Tibial nerve (tissue), 3 donors: ENCODE measurements around a stretch of chr1.

DNA sequence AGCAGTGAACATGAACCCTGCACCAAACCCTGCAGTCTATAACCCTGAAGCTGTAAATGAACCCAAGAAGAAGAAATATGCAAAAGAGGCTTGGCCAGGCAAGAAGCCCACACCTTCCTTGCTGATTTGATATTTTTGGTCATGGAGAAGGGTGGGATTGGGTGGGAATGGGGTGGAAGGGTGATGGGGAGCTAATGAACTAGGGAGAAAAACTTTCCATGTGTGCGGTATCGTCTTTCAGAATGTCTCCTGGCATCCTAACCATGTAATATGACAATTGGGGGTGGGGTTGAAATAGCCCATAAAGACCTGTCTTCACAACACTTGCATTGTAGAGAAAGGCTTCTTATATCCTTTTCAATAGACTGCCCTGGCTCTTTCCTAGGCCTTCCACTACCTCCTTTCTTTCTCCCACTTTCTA, 19.7 kb downstream of the PPP1R8 start:
- PRO-cap = no peak
- RAMPAGE, long total RNA, 3 experiments = no peak in any of the 3 experiments

GRCh38 chr1:27885424-27886095, 13.2 kb downstream of the THEMIS2 start:
- PRO-cap = no peak
- RAMPAGE, long total RNA, 3 experiments = no peak in any of the 3 experiments

DNA sequence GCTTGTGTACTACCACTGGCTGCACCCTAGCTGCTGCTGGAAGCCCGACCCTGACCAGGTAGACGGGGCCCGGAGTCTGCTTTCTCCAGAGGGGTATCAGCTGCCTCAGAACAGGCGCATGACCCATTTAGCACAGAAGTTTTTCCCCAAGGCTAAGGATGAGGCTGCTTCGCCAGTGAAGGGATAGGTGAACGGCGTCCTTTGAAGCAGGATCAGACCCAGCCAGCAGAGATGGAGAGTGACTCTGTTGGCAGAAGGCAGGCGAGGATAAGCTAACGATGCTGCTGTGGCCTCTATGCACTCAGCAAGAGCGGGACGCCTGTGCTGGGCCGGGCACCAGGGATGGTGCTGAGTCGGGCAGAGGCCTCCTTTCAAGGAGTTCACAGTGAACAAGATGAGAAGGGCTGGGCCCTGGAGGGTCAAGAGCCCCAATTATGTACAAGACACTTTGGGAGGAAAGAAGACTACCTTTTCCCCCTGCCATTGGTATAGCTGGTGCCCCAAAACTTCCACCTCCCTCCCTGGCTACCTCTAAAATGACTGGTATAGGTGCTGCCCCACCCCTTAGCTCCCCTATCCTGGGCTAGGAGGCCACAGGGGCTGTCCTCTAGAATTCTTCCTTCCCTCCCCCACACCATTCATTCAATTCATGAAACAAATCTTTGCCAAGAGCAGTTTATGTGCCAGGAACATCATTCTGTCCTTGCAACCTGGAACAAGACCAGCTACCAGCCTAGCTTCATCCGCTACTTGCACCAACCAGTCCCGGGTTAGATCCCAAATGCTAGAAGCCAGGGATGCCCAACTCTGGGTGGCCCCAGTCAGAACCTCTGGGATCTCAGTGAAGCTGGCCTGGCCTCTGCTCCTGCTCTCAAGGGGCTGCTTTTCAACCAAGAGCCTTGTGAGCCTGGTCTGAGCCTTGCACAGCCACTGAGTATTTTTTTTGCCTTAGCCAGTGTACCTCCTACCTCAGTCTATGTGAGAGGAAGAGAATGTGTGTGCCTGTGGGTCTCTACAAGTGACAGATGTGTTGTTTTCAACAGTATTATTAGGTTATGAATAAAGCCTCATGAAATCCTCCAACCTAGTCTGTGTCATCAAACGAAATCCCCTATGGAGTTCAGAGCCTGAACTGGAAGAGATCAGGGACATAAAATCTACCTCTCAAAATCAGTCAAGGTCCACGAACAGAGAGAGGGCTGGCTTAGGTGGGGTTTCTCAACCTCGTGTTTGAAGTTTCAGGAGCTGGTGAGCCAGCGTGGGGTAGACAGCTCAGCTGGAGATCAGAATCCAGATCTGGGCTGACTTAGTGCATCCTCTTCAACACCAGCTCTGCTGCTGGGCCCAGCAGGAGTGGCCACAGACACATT, 7.7 kb downstream of the XKR8 start:
- PRO-cap = no peak
- RAMPAGE, long total RNA, 3 experiments = no peak in any of the 3 experiments

DNA sequence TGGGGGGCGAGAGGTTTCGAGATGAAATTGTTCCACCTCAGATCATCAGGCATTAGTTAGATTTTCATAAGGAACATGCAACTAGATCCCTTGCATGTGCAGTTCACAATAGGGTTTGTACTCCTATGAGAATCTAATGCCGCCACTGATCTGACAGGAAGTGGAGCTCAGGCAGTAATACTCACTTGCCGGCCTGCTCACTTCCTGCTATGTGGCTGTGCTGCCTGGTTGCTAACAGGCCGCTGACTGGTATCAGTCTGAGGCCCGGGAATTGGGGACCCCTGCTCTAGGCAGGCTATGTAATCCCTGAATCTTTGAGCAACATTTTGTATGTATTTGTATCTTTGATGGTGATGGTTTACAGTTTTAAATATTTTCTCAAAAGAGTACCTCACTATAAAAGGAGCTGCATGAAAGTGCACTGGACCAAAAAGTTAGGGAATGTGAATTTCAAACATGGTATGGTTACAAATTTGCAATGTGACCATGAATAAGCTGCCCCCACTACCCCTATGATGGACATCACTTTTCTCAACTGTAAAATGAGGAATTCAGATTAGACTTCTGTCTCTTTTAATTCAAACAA, 32.6 kb downstream of the XKR8 start:
- PRO-cap = no peak
- RAMPAGE, long total RNA, 3 experiments = no peak in any of the 3 experiments

DNA sequence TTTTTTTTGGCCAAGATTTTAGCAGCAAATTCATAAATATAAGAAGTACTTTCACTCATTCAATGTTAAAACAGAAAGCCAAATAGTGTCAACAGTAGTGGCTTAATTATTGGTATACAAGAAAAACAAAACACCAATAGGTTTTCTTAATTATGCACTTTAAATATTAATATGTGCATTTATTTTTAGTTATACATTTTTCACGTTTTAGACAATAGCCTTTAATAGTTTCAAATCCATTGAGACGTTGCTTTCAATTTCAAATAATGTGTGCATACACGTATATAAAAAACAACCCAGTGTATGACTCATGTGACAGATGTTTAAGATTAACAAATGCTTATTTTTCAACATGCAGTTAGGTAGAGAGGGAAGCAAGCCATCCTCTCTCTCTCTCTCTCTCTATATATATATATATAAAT, 24.4 kb downstream of the EYA3 start:
- PRO-cap = no peak
- RAMPAGE, long total RNA, 3 experiments = no peak in any of the 3 experiments

DNA sequence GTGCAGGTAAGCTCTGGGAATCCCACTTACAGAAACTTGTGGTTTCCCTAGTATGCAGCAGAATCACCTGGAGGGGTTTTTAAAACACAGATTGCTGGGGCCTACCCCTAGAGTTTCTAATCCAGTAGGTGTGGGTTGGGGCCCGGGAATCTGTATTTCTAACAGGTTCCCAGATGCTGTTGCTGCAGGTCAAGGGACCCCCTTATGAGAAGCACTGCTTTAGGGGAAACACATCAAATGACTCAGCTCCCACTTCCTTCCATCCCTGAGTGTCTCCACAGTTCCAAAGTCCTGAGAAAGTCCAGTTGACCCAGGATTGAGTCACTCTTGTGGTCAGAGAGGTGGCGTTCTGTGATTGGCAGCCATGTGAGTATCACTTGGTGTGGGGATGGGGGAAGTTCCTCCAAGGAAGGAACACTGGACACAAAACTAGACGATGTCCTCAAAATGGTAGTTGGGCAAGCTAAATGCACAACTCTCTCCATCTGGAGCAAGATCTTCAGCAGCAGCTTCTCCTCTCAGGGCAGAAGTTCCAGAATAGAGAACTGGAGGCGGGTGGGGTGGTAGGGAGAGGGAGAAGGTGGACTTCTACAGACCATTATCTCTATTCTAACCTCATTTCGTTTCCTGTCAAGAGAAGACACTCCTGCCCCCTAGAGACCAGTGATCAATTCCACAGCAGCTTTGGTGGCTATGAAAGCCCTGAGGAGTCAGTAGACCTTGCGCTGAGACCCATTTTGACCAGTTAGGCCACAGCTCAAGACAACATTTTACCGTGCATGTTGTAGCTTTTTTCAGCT, 24.4 kb upstream of the EYA3 start:
- PRO-cap = no peak
- RAMPAGE, long total RNA, 3 experiments = no peak in any of the 3 experiments

- PRO-cap = no peak
- RAMPAGE, long total RNA, 3 experiments = no peak in any of the 3 experiments
Measured at GRCh38 chr1:28135292-28136148, 41.0 kb downstream of the PTAFR start.

DNA sequence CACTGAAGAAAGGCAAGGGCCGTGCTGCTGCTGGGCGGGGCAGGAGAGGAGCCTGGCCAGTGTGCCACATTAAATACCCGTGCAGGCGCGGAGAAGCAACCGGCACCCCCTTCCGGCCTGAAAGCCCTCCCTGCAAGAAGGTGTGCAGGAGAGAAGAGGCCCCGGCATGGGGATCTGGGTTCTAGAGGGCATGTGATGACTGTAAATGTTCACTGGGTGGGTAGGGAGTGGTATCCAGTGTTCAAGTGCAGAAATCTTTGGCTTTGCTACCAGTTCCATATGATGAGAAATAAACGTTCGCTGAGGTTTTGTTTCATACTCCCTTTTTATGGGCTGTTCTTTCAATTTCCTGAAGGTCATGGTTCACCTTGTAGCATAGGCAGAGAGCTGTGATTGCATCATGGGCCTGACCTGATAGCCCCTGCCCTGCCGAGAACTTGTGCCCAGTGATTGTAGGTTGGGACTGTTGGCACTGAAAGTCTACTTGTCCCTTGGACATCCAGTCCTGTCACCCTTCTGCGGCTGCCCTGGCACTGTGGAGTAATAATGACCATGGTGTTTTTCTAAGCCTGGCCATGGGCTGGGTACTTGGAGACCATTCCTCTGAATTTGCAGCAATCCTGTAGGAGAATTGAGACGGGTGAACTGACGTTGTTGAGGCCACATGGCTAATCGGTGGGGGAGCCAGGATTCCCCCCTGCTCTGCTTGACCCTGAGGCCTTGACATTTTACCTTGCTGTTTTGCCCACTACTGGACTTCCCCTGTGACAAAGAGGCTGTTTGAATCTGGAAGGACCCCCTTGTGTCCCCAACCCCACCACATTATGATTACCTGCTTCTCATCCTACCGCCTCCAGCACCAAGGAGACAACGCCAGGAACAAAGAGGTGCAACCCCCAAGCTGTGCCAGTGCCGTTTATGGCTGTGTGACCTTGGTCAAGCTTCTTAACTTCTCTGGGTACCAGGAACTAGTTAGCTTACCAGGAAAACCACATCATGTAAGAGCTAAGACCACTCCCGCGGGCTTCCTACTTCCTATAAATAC, 23.2 kb downstream of the SESN2 start:
- PRO-cap = no peak
- RAMPAGE, long total RNA, 3 experiments = no peak in any of the 3 experiments

GRCh38 chr1:28642277-28642642, 607 bp downstream of the TAF12 start:
- PRO-cap = no peak
- RAMPAGE, long total RNA, 3 experiments = no peak in any of the 3 experiments

DNA sequence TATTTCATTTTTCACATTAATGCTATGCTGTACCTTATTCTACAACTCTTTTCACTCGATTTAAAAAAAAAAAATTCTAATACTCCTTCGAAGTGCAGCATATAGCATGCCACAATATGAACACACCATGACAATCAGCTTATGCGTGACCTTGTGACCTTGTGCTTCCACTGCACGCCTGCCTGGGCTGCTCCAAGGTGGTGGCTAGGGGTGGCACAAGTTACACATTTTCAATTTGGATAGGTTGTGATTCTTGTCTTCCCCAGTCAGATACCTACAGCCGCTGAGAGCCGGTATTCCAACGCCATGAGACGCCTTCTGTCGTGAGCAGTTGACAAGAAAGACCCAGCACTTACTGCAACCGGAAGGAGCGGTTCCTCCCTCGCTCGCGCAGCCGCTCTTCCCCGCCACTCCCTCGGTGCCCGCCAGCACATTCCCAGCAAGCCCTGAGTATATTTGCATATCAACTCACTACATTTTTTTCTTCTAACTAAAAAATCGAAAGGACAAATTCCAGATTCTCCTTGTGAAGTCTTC, 5.1 kb upstream of the TAF12 start:
- PRO-cap = bidirectional peak, plus-strand start outside the sequence, minus-strand start at position 406 of the sequence
- RAMPAGE, long total RNA, 3 experiments = no peak in any of the 3 experiments

DNA sequence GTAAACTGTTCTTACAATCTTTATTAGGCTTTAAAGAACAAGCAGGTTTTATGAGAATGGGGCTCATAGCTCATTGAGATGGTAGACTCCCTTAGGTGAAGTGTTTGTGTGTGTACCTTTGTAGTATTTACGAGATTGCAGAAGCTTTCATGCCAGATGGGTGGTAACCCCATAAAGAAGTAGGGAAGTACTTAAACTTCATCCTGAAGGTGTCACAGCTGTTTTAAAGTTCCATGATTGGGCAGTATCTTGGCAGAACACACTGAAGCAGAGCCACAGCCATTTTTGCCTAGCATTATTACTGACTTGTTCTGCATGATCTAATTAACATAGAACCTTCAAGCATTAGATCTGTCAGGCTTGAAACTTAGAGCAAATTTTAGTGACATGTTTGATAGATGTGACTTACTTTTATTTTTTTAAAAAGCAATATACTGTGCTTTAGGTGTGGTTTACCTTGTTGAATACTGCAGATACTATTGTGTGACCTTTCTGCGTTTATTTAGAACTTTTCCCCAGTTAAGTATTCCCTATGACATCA, 11.6 kb downstream of the YTHDF2 start:
- PRO-cap = no peak
- RAMPAGE, long total RNA, 3 experiments = no peak in any of the 3 experiments

GRCh38 chr1:28887319-28888685, 26.6 kb upstream of the EPB41 start:
- PRO-cap = no peak
- RAMPAGE, long total RNA, 3 experiments = no peak in any of the 3 experiments

DNA sequence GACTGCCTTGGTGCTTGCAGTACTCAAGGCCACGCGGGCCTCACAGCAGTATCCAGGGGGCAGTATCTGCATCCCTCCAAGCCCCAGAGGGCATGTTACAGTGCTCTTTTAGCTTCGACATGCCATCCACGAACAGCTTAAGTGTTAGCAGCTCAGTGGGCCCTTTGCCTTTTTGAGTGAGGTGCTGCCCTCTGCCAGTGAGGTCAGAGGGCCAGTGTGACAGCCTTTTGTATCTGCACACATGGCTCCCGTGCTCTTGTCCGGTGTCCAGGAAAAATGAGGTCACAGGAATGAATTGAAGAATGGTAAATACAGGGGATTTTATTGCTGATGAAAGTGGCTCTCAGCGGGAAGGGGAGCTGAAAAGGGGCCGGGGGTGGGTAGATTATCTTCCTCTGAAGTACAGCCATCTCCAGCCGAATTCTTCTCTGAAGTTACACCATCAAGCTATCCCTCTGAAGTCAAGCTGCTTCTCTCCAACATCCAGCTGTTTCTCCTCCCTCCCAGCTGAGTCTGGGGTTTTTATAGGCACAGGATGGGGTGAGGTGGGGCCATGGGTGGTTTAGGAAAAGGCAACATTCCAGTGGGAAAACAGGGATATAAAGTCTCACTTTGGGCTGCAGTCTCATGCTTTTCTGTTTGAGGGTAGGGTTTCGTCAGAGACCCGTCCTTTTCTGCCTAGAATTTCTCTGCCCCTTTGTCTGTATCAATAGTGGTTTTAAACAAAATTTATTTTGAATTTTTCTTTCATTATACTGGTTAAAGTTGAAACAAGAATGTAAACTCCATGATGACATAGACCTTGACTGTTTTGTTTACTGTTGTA, 69.5 kb downstream of the EPB41 start:
- PRO-cap = no peak
- RAMPAGE, long total RNA, 3 experiments = no peak in any of the 3 experiments

DNA sequence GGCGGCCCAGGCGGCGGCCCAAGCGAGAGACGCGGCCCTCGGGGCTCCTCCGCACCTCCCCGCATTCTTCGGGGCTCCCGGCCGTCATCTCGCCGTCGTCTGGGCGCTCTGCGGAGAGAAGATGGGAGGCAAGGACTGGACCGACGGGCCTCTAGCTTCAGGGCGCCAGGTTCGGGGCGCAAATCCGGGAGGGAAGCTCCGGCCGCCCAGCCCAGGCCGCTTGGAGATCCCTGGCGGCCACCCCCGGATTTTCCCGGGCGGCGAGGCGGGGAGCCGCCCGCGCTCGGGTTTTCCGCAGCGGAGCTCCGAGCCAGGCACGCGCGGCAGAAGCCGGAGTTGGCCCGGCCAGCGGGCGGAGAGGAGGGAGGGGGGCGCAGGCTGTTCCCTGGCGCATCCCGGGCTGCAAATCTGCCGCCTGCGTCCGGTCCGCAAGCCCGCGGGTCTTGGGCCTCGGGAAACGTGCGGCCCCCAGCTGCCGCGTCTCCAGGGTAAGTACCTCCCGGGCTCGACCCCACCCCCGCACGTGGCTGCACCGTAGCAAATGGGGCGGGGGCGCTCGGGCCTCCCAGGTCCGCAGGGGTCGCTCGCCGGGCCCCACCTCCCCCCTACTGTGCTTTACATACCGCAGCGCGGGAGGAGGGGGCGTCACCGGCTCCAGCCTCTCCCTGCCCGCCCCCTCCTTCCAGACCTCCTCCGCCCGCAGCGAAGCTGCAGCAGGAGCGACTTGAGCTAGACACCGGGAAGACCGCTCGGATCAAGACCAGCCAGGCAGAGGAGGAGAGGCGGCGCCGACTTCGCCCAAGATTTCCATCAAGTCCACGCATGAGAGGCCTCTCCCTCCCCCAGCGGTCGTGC, 1.7 kb downstream of the TMEM200B start:
- PRO-cap = no peak
- RAMPAGE, long total RNA, 3 experiments = no peak in any of the 3 experiments

GRCh38 chr1:29165430-29166227, 16.1 kb downstream of the SRSF4 start:
- PRO-cap = no peak
- RAMPAGE, long total RNA, 3 experiments = no peak in any of the 3 experiments

DNA sequence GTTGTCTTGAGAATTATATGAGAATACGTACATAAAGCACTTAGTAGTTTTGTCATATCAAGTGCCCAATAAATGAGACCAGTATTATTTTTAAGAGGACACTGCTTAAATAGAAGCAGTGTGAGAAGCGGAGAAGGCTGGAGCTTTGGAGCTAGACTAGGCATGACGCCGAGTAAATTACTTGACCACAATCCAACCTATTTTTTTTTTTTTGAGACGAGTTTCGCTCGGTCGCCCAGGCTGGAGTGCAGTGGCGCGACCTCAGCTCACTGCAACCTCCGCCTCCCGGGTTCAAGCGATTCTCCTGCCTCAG, 606 bp upstream of the SRSF4 start:
- PRO-cap = no peak
- RAMPAGE, long total RNA, 3 experiments = no peak in any of the 3 experiments

GRCh38 chr1:29837277-29837724, 601.0 kb downstream of the PTPRU start:
- PRO-cap = no peak
- RAMPAGE, long total RNA, 3 experiments = no peak in any of the 3 experiments

GRCh38 chr1:29984073-29984931, 739.1 kb downstream of the MATN1 start:
- PRO-cap = no peak
- RAMPAGE, long total RNA, 3 experiments = no peak in any of the 3 experiments

DNA sequence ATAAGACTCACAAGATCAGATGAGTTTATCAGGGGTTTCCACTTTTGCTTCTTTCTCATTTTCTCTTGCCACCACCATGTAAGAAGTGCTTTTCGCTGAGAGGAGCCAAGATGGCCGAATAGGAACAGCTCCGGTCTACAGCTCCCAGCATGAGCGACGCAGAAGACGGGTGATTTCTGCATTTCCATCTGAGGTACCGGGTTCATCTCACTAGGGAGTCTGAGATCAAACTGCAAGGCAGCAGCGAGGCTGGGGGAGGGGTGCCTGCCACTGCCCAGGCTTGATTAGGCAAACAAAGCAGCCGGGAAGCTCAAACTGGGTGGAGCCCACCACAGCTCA, 285.1 kb downstream of the MATN1 start:
- PRO-cap = no peak
- RAMPAGE, long total RNA, 3 experiments = no peak in any of the 3 experiments

DNA sequence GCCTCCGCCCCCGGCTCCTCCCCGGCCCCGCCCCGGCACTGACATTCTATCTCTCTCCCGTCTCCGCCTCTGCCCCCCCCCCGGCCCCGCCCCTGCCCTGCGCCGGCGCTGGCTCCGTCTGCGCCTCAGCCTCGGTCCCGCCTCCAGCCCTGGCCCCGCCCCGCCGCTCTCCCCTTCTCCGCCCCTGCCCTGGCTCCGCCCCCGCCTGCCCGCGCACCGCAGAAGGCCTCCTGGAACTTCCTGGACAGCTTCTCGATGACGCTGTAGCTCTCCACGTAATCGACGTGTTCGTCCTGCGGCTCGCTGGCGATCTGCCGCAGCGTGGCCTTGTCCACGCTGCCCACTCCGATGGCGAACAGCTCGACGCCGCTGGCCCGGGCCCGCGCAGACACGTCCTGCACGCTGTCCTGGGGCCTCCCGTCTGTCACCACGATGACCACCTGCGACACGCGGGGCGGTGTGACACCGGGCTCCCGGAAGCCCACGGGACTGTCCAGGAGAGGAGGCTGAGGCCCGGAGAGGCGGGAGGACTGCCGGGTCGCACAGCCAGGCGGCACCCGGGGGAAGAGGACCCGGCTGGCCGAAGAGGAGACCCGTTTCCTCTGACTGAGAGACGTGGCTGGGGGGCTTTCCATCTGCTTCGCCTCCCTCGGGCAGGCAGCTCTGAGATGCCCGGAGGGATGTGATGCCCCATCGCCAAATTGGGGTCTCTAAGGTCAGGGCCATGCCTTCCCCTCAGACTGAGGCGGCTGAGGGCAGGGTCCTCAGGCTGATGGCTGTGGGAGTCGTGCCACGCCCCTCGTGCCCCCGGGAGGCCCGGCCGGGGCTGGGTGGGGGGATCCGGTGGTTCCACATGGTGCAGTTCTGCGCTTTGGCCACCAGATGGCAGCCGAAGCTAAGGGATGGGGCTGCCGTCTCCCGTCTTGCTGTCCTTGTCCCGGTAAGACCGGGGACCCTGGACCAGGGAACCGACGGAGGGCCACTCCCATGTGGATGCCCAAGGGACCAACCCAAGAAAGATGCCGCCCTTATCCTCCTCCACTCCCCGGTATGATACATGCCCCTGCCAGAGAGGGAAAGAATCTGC, 4.5 kb downstream of the MATN1 start:
- PRO-cap = bidirectional peak, plus-strand start at position 314 of the sequence, minus-strand start outside the sequence
- RAMPAGE, long total RNA, 3 experiments = start-site peak on the plus strand in 3 of 3 experiments, centred at positions 262 to 295 of the sequence, 5 to 9 reads per replicate